ENCODE data around the genes IFRD1 and SMIM30.

- RAMPAGE, total RNA = no peak
Observed at GRCh38 chr7:112045076-112045686, 161.0 kb downstream of the DOCK4 start.

DNA sequence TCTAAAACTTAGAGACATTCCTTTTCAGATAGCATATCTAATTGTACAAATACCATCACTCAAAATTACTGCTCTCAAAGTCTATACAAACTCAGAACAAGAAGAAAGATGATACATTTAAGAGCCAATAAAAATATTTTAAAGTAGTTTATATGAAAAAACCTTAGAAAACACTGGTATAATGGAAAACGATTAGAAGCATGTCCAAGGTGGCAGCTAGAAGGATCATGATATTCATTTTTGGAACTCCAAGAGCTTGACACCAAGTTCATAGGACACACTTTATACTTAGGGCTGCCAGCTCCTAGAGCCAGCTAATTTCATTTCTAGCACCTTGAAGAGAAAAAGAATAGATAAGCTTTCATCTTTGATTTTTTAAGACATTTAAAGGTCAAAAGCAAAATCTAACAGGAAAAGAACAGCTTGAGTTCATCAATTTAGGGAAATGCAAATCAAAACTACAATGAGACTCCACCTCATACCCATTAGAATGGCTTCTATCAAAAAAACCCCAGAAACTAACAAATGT is 146.3 kb downstream of the DOCK4 start:
- RAMPAGE, total RNA = no peak

DNA sequence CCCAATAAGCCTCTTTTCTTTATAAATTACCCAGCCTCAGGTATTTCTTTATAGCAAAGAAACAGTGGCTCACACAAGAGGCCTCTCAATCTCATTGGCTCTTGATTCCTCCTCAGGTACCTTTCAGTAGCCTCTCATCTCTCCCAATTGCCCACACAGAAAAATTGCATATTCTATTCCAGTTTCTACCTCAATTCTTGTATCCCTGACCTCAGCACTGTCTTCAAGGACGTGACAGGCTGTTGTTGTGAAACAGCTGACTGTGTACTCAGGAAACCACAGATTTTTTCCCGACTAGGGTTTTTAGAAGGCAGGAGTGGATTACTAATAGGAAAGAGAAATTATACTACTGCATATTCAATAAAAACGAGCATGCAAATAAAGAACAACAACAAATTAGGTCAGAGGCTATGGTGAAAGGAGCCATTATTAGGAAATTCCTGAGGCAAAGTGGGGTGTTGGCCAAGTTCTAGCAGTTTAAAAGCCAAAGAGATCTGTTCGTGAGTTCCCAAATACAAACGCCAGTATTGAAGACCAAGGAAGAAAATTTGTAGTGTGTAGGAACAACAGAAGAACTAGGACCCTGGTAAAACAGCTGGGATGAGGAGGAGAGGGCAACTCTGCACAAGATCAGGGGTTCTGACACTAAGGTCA is 93.4 kb downstream of the DOCK4 start:
- RAMPAGE, total RNA = no peak

GRCh38 chr7:112157158-112157689 is 49.0 kb downstream of the DOCK4 start:
- RAMPAGE, total RNA = no peak

GRCh38 chr7:112449826-112450884 is at the start of gene IFRD1:
TSS of gene IFRD1 (plus strand) at chr7:112450460.
- RAMPAGE, total RNA = no peak

GRCh38 chr7:112454187-112454454 is 3.9 kb downstream of the IFRD1 start:
- RAMPAGE, total RNA = no peak

GRCh38 chr7:112509732-112510876 is 29.3 kb downstream of the LSMEM1 start:
- RAMPAGE, total RNA = no peak

DNA sequence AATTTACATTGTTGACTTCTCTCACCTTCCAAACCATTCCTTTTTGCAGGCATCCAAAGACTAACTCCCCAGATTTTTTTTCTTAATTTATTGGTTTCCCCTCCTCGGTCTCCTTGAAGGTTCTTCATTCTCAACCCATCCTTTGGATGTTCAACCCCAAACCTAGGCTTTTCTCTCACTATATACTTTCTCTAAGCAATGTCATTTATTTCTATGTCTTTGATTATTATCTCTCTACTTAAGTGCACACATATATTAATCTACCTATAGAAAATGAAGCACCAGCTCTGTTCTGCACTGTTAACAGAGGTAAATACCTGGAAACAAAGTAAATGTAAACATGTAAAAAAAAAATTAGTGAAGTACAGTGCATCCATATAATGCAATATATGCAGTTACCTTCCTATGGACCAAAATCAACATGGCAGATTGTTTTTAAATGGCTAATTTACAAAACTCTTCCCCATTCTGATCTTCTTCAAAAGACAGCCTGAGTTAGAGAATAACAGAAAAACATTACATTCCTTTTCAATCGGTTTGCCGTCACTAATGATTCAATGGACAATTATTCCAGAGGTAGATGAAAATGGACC is 2.0 kb downstream of the TMEM168 start:
- RAMPAGE, total RNA = no peak

- RAMPAGE, total RNA = no peak
Observed at GRCh38 chr7:113118042-113118732, at the start of gene SMIM30. TSS of gene SMIM30 (minus strand) at chr7:113118554.

GRCh38 chr7:113593489-113594376 is 325.1 kb downstream of the PPP1R3A start:
- RAMPAGE, total RNA = no peak

GRCh38 chr7:114084150-114084985 is 165.6 kb upstream of the PPP1R3A start:
- RAMPAGE, total RNA = no peak

GRCh38 chr7:114086049-114087025 is 167.5 kb upstream of the PPP1R3A start:
- RAMPAGE, total RNA = no peak

DNA sequence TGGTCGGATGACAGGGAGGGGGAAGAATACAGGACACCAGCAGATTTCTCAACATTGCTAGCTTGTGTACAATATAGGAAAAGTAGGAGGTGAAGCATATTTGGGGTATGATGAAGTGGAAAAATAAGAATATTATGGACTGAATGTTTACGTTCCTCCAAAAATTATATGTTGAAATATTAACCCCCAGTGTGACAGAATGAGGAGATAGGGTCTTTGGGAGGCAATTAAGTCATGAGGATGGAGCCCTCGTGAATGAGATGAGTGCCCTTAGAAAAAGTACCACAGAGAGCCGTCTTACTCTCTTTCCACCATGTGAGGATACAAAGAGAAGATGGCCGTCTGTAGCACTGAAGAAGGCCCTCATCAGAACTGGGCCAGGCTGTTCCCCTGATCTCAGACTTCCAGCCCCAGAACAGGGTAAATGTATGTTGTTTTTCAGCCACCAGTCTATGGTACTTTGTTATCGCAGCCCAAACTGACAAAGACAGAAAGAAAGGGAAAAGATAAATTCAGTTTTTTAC is 202.2 kb upstream of the PPP1R3A start:
- RAMPAGE, total RNA = no peak

DNA sequence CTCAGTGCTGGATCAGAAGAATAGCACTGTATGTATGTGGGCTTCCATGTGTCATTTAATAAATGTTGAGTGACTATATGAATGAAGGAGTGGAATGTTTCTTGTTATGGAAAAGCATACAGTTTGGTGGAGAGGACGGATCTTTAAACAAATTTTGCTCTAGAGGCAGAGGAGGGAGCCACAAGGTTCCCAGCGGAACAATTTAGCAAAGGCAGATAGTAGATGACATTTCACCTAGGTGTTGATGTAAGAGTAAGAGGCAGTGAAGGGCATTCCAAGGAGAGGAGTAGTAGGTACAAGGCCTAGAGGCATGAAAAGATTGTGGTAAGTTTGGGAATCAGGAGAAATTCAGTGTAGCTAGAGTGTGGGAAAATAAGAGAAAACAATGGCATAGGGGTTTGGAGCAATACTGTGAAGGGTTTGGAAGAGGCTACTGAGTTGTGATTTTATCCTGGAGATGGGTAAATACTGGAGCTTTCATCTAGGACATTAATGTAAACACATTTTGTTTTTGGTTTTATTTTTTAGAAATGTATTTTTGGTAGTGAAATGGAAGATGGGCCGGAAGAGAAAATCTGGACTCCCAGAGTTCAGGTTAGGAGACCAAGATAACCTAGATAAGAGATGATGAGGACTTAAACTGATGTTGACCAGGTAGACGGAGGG is 43.1 kb downstream of the MDFIC start:
- RAMPAGE, total RNA = no peak

DNA sequence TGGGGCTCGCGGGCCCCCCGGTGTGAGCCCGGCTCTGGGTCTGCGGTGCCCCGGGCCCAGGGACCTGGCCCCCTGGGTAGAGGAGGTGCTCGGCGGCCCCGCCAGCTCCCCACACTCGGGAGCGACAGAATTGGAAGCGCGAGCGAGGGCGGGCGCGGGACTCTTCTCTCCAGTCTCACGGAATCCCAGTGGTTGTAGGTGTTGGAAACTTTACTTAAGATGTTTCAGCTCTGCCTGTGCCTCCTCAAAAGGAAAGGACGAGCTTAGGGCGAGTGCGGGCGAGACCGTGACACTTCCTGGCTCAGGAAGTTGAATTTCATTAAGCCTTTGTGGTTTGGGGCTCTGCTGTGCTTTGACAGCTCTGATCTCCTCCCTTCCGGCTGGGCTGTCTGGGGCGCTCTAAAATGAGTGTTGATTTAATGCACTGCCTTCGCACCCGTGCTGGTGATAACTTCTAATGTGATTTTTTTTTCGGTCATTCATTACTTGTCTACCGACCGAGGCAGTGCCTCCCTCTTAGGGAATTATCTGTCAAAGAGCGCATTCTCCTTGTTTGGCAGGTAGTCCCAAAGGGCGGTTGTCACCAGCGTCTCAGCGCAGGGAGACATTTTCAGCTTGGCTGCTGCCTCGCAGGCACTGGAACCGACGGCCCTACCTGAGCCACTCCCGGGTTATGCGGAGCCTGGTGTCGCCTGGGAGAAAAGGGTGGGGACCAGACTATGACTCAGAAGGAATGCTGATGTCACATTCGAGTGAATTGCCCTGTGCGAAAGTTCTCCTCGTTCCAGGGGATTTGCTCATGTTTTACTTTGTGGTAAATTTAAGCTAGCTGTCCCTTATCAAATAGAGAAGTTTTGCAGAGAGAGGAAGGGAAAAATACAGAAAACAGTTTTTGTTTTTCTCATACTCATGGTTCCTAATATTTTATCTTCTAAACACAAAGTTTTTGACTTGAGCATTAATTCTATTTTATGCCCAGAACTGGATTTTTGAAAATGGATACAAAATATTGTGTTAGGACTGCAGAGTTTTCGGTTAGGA is 799 bp downstream of the TES start:
- RAMPAGE, total RNA = no peak

GRCh38 chr7:116340046-116340715 is 129.8 kb downstream of the TES start:
- RAMPAGE, total RNA = no peak

DNA sequence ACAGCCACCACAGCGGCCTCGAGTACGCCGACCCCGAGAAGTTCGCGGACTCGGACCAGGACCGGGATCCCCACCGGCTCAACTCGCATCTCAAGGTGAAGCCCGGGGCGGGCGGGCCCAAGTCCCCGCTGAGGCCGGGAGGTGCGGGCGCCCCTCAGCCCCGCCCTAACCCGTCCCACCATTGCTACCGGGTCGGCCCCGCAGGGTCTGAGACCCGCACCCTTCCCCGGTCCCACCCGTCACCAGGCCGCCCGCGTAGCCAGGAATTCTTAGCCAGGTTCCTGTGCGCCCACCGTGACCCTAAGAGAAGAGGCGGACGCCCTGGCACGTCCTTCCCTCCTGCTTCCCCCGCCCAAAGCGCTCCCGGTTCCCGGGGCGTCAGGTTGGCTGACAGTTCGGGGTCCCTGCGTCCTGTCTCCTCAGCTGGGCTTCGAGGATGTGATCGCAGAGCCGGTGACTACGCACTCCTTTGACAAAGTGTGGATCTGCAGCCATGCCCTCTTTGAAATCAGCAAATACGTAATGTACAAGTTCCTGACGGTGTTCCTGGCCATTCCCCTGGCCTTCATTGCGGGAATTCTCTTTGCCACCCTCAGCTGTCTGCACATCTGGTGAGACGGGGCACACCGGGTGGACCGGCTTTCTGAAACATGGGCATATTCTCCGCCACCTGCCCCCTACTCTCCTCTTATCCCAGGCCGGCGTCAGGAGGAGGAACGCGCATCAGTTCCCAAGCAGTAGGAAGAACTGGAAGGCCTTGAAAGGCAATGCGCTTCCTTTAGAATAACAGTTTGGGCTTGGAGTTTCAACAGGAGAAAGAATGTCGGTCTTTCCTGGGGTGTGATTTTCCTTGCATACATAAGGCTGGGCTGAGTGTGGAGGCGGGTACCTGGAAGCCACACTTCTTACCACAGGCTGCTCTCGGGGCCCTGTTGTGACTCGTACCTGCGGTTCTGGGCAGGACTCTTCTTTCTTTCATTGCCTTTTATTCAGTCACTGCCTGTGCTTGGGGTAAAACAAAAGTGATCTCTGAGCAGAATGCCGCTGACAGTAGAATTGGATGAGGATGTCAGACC is 637 bp downstream of the CAV2 start:
- RAMPAGE, total RNA = no peak

DNA sequence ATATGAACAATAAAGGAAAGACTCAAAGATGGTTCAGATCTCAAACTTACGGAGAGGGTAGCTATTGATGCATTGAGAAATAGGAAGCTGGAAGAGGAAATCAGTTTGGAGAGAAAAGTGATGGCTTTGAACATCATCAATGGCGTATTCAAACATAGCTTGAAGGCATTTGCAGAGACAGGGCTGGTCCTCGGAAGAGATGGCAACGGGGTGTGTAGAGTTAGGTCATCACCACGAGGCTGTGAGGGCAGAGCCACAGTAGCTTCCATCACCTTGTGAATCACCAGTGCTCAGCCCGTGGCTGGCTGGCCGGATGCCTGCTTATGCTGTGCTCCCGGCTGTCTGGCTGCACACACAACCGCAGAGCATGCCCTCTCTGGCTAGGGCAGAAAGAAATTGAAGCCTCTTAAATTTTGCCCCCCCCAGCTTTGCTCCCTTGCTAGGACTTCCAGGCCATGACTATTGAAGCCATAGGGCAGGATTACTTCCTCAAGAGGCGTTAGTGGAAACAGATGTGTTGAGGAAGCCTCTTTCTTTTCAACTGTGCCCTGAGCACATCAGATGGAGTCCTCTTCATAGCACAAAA is 44.6 kb downstream of the MET start:
- RAMPAGE, total RNA = no peak

DNA sequence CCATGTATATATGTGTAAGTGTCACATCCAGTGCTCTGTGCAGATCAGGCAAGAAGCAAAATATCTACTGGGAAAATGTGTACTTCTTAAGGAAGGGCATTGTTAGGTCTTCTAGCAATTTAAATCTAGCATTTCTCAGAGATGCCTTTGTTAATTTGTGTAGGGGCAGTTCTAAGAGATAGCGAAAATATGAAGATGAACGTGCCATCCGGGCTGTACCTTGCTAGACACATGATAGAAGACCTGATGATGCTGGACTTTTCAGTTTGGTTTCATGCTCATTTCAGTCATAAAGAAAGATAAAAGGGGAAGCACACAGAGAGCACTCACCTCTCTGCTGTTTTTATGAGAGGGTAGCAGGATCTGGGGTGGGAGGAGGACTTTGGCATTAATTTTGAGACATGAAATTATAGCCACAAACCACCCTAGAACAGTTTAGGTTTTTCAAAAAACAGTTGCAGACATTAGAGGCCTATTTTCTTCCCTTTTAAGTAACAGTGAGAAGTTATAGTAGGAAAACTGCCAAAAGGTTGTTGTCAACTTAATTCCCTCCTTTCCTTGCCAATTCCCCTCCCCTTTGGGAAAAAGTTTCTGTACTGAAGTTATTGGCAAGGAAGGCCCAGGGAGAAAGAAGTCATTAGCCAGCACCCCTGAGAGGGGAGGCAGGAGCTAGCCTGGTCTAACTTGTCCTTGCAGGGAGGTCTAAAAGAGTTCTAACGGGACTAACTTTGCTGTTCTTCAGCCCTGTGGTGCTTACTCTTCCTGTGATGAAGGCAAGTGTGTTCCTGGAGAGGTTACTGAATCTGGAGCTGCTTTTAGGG is 2.6 kb downstream of the ST7 start:
- RAMPAGE, total RNA = no peak

GRCh38 chr7:117026490-117027021 is 73.3 kb downstream of the ST7 start:
- RAMPAGE, total RNA = no peak